A375 (cell line): ENCODE measurements around a stretch of chr1.

- RAMPAGE, long total RNA: no peak
These were observed 475 bp downstream of the ITGB3BP start for GRCh38 chr1:63522473-63523027.

- RAMPAGE, long total RNA: no peak
These were observed 75.6 kb upstream of the ROR1 start for GRCh38 chr1:63698161-63698724.

DNA sequence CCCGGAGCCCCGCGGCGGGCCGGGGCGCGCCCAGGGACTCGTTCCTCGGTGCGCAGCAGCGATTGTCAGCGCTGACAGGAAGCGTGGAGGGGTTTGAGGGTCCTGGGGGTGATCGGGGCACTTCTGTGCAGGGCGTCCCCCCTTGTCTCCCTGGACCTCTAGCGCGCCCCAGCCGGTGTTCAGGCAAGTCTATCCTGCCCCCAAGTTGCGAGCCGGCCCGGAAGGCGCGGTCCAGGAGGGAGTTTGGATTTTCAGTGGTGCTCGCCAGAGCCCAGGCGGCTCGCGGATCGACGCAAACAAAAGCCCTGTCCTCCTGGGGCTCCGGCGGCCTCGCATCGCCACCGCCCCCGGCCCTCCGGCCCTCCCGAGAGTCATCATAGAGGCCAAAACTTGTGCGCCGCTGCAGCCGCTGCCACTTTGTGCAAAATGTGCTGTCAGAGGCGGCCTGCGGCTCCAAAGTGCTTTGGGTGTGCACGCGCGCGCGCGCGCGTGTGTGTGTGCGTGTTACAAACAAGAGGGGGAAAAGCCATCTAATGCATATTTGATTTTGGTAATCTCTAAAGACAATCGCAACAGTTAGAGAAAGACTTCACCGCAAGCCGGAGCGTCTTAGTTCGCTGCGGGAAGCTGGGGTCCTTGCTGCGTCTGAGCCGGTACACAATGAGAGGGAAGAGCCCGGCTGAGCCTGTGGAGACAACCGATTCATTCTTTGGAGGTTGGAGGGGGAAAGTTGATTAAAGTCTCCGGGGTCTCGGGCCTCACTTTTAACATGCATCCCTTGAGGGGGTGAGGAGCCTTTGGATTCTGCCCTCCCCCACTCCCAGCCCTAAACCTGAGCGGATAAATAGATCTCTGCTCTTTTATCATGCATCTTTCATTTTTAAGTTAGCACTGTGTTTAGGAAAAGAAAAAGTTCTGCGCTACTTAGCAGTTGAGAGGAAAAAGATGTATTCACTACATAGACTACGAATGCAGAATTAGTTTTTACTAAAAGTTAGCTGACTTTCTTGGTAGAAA, 1.2 kb downstream of the ROR1 start:
- RAMPAGE, long total RNA: no peak

GRCh38 chr1:63914995-63915433, 141.2 kb downstream of the ROR1 start:
- RAMPAGE, long total RNA: no peak

GRCh38 chr1:64505668-64506708, 36.1 kb downstream of the CACHD1 start:
- RAMPAGE, long total RNA: no peak

- RAMPAGE, long total RNA: no peak
These were observed 136.4 kb downstream of the CACHD1 start for GRCh38 chr1:64606243-64606867.

DNA sequence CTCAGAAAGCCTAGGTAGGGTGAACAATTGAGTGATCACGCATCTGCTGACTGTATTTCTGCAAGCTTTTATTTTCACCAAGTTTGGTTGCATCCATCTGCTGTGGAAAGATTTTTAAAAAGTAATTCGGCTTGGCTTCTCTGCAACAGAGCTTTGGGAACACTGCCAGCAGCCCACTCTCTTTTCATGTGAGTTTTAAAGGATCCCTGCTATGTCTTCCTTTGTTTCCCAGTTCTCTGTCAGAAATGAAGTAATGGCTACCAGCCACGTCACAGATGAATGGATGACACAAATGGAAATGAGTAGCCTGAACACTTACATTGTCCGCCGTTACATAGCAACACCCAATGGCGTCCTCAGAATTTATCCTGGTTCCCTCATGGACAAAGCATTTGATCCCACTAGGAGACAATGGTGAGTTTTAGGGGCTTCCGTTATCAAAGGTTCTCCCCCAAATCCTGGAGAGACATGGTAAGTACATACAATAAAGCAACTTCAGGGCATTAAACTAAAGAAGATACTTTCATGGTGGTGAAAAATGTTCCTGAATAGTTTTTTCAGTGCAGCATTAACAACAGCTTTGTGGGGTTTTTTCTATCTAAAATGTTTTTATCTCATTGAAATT, 80.5 kb upstream of the RAVER2 start:
- RAMPAGE, long total RNA: no peak

DNA sequence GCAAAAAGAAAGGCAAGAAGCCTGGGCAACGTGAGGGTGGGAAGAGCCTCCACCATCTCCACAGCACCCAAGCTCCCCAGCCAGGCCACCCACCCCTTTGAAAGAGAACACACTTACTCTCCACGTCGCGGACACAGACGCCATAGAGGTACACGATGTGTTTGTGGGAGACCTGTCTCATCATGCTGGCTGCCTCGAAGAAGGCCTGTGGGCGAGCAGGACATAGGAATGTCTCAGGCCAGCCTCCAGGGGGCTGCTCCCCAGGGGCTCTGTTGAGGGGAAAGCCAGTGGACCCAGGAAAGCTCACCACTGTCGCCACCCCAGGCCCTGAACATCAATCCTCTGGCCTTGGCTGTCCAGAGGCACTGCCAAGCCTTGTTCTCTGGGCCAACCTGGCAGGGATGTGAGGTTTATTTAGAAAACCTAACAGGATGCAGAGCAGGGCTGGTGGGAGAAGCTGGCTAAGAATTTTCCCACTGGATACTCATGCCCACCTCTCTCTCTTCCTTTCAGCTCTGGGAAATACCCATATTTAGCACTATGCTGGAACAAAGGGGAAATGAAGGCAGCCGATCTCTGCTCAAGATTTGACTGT, 101.8 kb downstream of the RAVER2 start:
- RAMPAGE, long total RNA: no peak

- RAMPAGE, long total RNA: no peak
These were observed 99.5 kb downstream of the JAK1 start for GRCh38 chr1:64866762-64867431.

DNA sequence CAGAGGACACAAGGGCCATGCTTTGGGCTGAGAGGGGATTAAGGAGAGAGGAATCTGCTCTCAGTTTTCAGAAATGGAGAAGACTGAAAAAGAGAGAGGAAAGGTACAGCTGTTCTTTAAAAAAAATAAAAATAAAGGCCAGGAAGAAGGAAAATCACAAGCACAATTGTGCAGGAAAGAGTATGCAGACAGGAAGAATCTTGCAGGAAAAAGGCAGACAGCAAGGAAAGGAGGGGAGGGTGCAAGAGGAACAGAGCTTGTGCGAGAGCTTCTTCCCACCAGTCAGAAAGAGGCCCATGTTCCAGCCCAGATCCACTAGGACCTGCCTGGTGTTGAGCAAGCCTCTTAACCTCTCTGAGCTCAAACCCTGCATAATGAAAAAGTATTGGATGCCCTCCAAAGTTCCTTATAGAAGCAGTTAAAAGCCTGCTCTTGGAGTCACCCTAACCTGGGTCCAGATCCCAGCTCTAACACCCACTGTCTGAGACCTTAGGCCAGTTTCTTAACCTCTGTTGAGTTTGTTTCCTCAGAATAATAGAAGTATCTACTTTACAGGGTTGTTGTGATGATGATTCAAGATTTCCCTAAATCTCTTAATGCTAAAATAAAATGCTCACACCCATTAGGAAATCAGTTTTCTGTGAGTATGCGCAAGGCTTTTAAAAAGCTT, 73.2 kb downstream of the JAK1 start:
- RAMPAGE, long total RNA: no peak

DNA sequence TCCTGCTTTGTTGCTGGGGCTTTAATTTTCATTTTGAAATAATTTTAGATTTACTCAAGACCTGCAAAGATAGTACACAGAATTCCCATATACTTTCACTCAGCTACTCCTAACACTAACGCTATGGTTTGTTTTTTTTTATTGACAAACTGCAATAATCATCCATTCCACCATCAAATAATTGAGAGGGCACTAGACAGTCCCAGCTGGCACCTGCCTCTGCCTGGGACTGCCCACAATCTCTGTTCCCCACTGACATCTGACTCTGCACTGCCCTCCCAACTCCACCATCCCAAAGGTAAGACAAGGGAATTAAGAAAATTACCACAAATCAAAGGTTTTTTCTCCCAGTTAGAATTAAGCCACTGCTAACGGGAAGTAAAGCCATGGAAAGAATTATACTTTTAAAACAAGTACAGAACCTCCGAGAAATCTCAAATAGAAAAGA, 33.7 kb downstream of the JAK1 start:
- RAMPAGE, long total RNA: no peak

DNA sequence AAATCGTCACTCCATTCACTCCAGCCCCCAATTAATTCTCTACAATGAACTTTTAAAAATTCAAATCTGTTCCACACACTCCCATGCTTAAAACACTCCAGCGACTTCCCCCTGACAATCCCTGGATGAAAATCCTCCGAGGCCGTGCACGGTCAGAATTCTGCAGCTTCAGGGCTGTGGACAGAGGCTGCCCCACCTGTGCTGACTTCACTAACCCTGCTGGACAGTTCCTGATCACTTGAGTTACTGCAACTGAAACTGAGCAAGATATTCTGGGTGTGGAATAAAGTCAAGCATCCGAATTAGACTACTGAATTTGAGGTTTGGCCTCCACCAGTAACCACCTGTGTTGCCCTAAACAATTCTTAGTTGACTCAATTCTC, 1.0 kb upstream of the JAK1 start:
- RAMPAGE, long total RNA: no peak

- RAMPAGE, long total RNA: no peak
These were observed 15.8 kb upstream of the JAK1 start for GRCh38 chr1:64982188-64982556.

DNA sequence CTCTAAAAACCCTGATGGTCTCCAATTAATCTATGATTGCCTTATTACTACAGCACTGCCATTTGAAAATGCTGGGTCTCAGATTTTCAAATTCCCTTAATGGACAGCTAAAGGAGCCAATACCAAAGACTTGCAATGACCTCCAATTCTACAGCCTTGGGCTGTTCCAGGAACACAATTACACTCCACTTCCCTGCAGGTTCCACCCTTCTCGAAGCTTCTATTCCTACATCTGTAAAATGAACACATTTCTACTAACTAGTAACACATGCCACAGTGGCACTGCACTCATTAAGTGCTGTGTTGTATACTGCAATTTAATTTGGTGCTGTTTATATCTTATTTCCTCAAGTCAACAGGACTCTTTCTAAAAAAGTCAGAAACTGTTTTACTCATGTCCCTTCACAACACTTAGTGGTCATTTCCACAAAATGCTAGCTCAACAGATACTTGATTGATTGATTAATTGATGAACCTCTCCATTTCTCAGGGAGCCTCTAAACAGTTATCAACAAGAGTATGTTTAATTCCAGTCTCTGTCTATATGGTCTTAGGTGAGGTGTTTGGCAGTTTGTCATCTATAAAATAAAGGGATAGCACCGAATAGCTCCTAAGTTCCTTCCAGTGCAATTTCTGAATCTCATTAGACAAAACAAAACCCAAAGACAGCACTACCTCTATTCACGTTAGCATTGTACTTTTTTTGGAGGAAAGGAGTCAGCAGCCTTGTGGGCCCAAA, 85.5 kb upstream of the AK4 start:
- RAMPAGE, long total RNA: no peak

DNA sequence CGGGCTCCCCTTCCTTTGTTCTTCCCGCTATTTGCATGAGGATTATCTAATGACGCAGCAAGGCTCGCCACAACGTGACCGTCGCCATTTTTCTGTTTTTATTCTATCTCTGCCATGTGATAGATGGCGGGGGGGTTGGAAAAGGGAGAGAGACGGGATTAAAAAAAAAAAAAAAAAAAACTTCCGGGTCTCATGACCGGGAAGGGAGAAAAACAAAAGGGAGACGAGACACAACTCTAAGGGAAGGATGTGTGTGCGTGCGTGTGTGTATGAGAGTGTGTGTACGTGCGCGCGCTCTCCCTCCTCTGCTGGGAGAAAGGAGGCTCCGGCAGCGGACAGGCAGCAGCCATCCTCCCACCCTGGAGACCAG, 80.4 kb upstream of the AK4 start:
- RAMPAGE, long total RNA: no peak

- RAMPAGE, long total RNA: no peak
These were observed 79.1 kb upstream of the AK4 start for GRCh38 chr1:65068975-65069238.

GRCh38 chr1:65165505-65166163, 17.6 kb downstream of the AK4 start:
- RAMPAGE, long total RNA: no peak

DNA sequence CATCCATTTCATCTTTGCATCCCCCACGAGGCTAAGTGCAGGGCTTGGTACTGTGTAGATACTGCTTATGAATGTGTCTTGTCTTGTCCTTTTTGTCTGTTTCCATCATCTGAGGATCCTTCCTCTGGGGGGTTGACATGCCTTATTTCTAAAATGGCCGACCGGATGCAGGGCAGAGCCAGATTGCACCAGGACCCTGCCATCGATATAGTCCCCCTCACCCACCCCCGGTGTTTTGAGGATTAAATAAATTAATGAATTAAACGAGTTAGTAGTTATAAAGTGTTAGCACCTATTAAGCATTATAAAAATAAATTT, 53.6 kb upstream of the DNAJC6 start:
- RAMPAGE, long total RNA: no peak

DNA sequence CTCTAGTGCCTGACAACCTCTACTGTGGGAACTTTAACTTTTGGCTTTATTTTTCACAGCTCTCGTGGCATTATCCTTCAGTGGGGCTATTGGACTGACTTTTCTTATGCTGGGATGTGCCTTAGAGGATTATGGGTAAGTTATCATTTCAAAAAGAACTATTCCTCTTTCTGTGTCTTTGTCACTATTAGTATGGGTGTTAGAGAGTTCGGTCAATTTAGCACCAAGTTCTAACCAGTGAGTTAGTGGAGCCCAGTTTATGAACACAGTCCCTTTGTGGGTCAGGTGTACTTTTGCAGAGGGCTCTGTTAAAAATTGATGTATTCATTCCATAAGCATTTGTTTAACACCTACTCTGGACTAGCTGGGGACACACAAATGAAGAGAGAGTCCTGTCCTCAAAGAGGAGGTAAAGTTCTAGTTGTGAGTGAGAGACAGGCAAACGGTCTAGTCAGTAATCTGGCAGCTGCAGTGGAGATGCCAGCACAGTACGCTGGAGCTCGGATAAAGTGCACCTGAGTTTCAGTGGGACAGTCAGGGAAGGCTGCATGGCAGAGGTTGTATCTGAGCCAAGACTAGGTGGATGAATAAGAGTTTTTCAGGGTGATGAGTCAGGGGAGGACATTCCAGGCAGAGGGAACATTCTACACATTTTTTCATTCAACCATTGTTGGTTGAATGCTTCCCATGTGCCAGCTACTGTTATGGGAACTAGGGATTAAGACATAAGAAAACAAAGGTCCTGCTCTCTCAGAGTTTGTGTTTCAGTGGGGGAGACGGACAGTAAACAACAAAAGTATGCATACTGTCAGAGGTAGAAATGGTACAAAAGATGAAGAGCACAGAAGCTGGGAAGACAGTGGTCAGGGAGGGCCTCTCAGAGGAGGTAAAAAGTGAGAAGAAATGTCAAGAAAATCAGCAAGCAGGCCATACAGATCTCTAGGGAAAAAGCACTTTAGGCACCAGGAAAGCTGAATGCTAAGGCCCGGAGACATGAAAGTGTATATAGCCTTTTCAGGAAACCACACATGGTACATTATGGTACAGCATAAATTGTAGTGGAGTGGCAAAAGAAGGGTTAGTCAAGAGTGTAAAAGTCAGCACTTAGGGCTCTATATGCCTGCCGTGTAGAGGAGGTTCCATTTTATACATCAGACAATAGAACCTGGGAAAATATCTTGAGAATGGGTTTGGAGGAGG, 5.2 kb downstream of the LEPR start:
- RAMPAGE, long total RNA: no peak

GRCh38 chr1:66247510-66247871, 286.5 kb upstream of the SGIP1 start:
- RAMPAGE, long total RNA: no peak